Esophagus muscularis mucosa (tissue), 4 donors: ENCODE measurements around a stretch of chr2.

DNA sequence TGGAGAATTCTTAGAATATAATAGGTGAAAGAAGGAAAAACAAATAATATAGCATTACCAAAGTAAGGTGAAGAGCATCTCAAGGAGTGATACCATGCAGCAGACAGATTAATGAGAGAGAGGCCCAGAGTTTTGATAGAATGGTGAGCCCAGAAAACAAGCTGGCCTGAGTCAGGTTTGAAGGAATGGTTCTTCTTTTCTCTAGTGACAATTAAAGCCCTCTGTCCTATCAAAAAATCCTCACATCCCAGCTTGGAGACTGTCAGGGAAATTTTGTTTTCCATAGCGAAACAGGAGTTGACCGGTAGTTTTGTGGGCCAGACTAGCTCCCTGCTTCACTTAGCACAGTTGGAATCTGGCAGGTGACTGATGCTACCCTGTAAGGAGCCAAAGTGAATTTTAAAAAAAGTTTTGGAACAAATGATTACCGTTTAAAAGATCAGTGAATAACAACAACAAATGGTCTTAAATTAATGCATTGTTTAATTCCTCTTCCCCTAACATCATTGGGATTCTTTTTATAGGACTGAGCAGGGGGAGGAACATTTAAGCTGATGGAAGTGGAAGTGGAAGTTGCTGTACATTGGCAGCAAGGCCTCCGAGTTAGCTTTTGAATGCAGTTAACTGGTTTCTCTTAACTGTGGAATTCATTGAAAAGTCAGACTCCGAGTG is 6.7 kb downstream of the NAB1 start:
- PRO-cap: no peak
- RAMPAGE, long total RNA, 4 experiments: no peak in any of the 4 experiments

- PRO-cap: no peak
- RAMPAGE, long total RNA, 4 experiments: no peak in any of the 4 experiments
Observed at GRCh38 chr2:190895195-190896151, 14.9 kb downstream of the GLS start.

DNA sequence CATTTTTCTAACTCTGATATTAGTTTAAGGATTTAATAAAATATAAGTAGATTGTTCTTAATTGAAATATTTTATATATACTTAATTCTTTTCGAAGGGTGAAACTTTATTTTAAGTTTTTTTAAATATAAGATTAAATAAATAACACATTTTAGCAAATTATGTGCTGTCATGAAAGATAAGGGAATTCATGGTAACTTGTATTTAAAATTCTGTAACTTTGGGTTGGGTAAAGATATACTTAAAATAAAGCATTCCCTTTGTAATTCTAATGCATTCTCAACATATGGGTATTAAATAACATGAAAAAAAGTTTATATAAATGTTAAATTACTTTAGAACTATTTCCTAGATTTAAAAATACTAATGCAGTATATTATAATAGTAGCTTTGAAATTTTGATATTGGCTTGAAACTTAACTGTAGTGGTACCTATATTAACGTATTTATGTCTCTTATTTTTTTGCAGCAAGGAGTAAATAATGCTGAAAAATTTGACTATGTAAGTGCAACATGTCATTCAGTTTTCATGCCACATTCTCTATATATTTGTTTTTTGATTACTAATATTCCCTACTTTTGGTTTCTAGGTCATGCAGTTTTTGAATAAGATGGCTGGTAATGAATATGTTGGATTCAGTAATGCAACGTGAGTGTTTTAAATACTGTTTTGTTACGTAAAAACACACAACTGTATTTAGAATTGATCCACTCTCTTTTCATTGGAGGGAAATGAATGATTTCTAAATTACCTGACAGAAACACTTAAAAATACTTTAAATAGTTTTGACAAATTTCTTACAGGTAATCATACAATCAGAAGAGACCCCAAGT is 40.2 kb downstream of the GLS start:
- PRO-cap: no peak
- RAMPAGE, long total RNA, 4 experiments: no peak in any of the 4 experiments

- PRO-cap: no peak
- RAMPAGE, long total RNA, 4 experiments: no peak in any of the 4 experiments
Observed at GRCh38 chr2:190979959-190981004, 33.7 kb downstream of the STAT1 start.

- PRO-cap: no peak
- RAMPAGE, long total RNA, 4 experiments: no peak in any of the 4 experiments
Observed at GRCh38 chr2:190999159-190999496, 14.8 kb downstream of the STAT1 start.

GRCh38 chr2:191169449-191170296 is 18.9 kb upstream of the STAT4 start:
- PRO-cap: no peak
- RAMPAGE, long total RNA, 4 experiments: no peak in any of the 4 experiments

DNA sequence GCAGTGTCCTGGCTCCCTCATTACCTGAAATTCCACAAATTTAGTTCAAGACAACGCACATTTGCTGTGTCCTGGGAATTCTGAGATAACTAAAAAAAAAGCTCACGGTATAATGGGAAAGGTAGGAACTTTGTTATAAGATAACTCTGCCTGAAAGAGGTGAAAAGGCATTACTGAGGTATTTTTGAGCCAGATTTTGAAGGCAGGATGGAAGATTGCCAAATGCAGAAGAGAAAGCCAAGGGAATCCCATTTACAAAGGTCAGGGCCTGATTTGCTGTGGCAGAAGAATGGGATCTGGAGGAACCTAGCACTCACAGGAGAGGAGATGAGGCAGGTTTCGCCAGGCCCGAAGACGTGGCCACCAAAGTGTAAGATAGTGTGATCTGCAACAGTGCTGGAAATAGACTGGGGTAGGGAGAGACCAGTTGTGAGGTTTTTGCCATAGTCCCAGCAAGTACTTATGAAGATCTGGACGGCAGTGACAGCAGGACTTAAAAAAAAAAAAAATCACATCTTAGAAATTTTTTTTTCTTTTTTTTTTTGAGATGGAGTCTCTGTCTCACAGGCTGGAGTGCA is 22.1 kb upstream of the STAT4 start:
- PRO-cap: no peak
- RAMPAGE, long total RNA, 4 experiments: no peak in any of the 4 experiments

- PRO-cap: no peak
- RAMPAGE, long total RNA, 4 experiments: no peak in any of the 4 experiments
Observed at GRCh38 chr2:191265146-191265714, 20.0 kb downstream of the MYO1B start.

GRCh38 chr2:191305907-191306636 is 60.9 kb downstream of the MYO1B start:
- PRO-cap: no peak
- RAMPAGE, long total RNA, 4 experiments: no peak in any of the 4 experiments

DNA sequence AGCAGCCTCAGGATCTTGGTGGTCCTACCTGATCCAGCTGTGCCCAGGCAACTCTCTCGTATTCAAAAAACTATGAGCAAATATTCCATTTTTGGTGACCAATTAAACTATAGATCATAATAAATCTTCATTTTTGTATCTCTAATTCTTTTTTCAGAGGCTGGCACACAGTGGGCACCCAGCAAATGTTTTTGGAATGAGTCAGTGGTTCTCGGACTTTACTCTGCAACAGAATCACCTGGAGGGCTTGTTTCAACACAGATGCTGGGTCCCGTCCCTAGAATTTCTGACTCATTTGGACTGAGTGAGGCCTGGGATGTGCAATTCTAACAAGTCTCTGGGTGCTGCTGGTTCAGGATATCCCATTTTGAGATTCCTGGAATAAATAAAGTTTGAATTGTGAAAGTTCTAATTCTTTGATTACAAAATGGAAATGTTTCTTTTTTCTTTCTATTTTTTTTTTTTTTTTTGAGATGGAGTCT is 83.9 kb upstream of the NABP1 start:
- PRO-cap: no peak
- RAMPAGE, long total RNA, 4 experiments: no peak in any of the 4 experiments

DNA sequence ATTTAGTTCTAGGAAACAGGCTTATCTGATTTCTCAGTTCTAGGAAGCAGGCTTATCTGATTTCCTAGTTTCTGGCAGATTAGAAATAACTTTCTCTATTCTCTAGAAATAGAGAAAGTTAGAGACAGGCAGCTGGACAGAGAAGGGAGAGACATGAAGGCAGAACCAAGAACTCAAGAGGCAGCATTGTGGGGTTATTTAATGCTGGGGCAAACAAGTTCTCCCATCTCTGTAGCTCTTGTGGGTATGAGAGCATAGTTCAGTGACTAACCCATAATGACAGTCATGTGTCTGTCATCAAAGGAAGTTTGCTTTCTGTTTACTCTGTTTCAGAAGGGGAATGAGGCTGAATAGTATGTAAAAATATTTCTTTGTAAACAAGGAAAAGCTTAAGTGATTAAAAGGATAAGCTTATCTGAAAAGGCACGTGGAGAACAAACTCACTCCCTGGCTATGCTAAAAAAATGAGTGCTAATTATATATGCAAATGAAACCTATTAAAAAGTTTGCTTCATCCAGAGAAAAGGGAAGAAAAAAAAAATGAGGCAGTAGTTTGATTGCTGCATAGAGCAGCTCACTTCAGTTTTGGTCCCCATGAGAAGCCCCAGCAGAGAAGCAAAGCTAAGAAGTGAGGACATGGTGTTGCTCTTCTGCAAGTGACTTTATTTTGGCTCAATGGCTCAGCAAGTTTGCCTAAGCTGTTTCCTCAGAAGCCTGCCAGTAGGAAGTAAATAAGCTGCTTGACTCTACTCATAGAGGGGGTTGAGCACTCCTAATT is 40.1 kb upstream of the NABP1 start:
- PRO-cap: no peak
- RAMPAGE, long total RNA, 4 experiments: no peak in any of the 4 experiments

DNA sequence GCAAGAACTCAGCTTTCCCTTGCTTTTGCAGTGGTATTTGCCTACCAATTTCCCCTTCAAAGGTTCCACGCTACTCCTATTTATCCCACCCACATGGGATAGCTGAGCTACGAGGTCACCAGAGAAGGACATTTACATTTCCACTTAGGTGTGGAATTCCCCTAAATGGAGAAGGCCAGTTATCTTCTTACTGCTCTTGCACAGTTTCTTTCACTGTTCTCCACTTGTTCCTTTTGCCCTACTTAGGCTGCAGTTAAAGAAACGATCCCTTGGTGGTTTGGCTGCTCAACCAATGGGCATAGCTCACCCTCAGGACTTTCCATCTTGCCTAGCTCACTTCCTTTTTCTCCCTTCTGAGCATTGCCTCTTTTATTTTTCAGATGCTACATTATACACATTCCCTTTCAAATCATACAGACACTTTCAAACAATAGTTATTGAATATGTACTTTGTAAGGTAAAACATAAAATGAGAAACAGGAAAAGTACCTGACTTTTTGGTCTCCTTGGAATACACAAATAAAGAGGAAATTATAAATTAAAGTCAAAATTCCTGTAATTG is 11.2 kb upstream of the NABP1 start:
- PRO-cap: no peak
- RAMPAGE, long total RNA, 4 experiments: no peak in any of the 4 experiments

- PRO-cap: bidirectional peak, plus-strand start at chr2:191678136, minus-strand start at chr2:191677860
- RAMPAGE, long total RNA, 4 experiments: start-site peak on the minus strand in 1 of 4 experiments, at chr2:191677856-191677893 at its widest, 96 reads per replicate
Observed at GRCh38 chr2:191677778-191677937, 278 bp upstream of the NABP1 start.

DNA sequence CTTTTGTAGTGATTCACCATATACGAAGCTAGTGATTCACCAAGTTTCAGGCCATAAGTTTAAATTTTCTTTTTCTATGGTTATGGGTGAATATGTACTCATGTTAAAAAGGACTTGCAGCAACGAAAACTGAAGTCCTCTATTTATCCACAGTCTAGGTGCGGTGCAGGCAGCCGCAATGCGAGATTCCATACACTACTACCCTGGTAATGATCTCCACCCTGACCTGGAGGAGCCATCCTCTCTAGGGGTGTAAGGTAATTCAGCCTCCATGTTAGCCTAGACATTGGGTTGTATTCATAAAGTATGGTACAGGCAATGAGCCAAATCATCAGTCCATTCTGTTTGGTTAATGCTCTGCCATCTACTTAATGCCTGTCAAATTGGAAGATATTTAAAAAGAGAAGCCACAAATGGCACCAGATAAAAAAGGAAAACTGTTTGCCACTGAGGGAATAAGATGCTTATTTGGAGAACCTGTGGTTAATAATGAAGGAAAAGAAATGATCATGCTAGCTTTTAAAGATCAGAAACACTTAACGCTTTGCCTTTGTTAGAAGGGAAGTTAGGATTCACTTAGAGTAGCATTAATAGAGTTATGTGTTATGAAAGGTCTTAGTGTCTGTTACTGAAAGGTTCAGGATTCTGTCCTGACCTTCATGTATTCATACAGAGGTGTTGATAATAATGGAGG is 4.5 kb downstream of the NABP1 start:
- PRO-cap: no peak
- RAMPAGE, long total RNA, 4 experiments: no peak in any of the 4 experiments

DNA sequence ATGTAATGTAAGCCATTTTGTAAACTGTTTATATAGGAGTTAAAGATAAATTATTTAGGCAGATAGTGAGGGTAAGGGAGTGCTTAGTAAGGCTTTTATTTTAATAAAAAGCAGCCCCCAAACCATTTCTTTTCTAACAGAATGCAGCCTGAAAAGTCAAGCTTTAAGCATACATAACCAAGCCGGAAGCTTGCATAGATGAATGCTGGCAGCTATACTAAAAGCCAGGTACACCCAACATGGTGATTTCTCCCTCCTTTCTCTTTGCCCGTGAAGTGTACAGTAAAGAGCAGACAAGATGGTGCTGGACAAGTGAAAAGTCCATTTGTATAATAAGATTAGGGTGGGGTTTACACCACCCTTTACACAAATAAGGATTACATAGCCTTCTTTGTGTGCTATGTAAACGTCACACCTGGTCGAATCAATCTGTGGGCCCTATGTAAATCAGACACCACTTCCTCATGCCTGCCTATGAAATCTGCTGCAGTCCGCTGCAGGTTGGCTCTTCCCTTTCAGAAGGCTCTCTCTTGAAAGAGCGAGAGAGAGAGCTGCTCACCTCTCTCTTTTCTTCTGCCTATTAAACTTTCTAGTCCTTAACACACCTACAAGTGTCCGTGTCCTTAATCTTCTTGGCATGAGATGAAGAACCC is 1054.4 kb upstream of the SLC39A10 start:
- PRO-cap: no peak
- RAMPAGE, long total RNA, 4 experiments: no peak in any of the 4 experiments

GRCh38 chr2:195656054-195656508 is 945 bp upstream of the SLC39A10 start:
- PRO-cap: no peak
- RAMPAGE, long total RNA, 4 experiments: no peak in any of the 4 experiments

DNA sequence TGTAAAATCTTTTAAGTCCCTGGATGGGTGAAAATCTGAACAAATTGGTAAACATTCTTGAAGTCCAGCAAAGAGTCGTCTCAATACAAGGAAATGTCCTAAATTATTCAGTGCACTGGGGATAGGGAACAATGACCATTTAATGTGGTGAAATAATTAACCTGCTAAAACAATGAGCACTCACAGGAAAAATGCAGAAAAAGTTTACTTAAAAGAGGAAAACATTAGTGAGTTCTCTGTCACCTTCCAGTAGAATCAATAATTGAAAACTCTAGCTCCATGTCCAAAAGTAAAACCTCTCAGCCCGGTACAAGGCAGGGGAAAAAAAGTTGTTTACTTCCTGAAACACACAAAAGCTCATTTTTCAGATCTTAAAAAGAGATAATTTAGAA is 44.3 kb upstream of the DNAH7 start:
- PRO-cap: no peak
- RAMPAGE, long total RNA, 4 experiments: no peak in any of the 4 experiments

DNA sequence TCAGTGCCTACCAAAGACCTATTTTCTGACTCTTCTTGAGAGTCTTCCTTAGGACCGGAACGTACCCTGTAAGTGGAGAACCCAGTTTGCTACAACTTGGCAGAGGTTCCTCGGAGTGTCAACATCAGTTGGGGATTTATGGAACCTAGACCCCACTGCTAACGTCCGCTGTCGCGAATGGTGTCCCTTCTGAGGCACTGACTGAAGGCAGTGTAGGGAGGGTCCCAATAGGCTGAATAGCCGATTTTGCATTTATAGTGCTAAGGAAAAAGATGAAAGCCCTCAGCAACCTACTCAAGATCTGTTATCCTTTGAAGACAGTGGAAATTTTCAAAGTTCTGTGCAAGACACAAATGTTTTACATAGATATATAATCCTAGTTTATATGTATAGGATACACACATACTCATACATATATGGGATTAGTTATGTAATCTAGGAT is 639 bp upstream of the STK17B start:
- PRO-cap: no peak
- RAMPAGE, long total RNA, 4 experiments: no peak in any of the 4 experiments

- PRO-cap: unidirectional peak, minus-strand start at chr2:196274474
- RAMPAGE, long total RNA, 4 experiments: no peak in any of the 4 experiments
Observed at GRCh38 chr2:196274181-196275339, 103.2 kb upstream of the STK17B start.

GRCh38 chr2:196319034-196319815 is 147.8 kb upstream of the STK17B start:
- PRO-cap: no peak
- RAMPAGE, long total RNA, 4 experiments: no peak in any of the 4 experiments